ENCODE measurements around the gene RTRAF.

DNA sequence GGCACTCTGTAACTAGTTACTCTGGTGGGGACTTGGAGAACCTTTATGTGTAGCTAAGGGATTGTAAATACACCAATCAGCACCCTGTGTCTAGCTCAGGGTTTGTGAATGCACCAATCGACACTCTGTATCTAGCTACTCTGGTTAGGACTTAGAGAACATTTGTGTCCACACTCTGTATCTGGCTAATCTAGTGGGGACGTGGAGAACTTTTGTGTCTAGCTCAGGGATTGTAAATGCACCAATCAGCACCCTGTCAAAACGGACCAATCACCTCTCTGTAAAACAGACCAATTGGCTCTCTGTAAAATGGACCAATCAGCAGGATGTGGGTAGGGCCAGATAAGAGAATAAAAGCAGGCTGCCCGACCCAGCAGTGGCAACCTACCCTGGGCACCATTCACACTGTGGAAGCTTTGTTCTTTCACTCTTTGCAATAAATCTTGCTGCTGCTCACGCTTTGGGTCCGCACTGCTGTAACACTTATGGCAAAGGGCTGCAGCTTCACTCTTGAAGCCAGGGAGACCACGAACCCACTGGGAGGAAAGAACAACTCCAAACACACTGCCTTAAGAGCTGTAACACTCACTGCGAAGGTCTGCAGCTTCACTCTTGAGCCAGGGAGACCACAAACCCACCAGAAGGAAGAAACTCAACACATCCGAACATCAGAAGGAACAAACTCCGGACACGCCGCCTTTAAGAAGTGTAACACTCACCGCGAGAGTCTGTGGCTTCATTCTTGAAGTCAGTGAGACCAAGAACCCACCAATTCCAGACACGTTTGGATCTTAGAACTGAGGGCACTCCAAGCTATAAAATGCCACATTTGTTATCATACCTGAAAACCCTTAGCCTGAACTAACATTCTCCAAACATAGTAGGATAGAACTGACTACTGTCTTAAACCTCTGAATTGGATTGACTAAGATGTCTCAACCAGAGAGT is 33.9 kb downstream of the CDKL1 start:
- CAGE, long polyA plus RNA, result no peak
- RRBS, result no CpG with 5 or more reads among the region's 15 CpGs

DNA sequence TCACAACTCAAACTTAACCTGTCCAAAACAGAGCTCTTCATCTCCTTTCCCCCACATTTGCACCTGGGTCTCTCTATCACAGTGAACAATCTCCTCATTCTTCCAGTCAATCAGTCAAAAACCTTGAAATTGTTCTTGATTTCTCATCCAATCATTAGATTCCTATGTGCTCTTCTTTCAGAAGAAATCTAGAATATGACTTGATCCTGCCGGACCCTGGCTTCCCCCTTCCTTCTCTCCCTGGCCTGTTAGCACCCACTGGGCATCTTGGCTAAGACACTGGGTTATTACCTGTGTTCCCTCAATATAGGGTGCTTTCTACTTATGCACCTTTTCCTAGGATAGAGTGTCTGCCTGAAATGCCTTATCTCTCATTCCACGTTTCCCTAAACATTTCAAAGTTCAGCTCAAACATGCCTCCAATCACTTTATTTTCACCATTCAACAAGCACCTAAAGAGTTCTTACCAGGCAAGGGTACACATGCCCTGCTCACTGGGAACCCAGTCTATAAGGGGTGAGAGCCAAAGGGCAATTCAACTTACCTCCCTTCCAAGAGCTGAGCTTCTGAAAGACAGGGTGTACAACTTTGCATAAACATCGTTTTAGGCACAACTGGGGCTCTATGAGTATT is 3.8 kb downstream of the CDKL1 start:
- CAGE, long polyA plus RNA, result no peak
- RRBS, result no CpG with 5 or more reads among the region's 3 CpGs

DNA sequence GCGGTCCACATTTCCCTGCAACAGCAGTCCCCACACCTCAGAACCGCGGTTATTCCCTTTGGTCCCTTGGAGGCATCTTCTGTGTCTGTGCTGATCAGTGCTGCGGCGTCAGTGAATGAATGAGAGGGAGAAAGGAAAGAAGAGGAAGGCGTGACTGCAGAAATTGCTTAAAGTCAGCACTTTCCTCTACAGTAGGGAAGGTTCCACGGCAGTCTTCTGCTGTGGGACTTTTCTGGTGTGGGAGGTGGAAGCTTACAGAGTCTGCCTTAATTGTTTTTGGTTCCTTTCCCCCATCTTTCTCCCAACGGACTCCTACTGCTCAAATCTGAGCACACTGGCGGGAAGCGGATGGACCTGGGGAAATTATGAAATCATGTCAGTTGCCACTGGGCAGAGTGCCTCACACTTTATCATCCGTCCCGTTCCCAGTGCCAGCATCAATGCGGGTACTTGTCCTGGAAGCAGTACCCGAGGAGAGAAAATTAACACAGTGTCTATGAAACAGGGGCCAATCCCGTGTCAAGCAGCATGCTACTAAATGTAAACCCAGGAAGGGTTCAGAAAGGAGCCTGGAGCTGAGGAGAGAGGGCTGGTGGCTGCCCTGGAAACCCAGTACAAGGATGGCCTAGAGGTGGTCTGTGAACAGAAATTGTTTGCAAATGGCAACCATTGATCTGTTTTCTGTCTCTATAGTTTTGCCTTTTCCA is 654 bp upstream of the CDKL1 start:
- CAGE, long polyA plus RNA, result no peak
- RRBS, result no CpG with 5 or more reads among the region's 15 CpGs

GRCh38 chr14:50754189-50755085 is 76.5 kb downstream of the NIN start:
- CAGE, long polyA plus RNA, result no peak
- RRBS, result no CpG with 5 or more reads among the region's 5 CpGs

DNA sequence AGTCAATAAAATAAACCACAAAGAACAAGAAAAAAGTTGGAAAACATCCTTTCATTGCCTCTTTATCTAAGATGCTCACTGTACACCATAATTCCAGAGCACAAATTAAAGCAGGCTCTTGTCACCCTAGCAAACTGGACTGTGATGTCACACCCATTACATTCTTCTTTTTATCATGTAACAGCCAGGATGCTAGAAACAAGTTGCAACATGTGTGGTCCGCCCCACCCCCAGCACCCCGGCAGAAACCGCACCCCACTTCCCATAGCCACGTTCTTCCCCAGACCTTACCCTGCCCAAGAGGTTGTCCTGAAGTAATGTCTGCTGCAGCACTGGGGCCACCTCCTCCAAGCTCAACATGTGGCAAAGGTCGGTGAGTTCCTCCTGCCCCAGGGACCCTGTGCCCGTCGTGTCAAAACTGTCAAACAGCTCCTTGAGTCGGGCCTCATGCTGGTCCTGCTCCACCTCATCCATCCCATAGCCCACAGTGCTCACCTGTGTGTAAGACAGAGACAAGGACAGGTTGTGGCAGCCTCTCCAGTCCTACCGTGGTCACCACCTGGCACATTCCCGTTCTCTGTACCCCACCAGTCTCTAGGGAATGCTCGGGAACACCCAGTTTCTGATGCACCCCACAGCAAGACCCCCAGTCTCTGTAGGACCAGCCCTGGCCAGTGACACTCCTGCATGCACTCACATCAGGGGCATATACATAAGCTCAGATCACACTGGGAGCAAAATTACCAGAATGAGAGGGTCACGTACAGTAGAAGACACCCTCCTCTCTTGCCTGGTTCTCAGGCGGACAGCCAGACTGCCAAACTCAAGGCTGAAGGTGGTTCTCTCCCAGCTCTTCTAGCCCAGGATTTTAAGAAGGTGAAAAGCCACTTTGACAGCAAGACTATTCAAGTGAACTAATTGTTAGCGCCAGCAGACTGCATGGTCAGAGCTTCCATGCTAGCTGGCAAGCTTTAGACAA is 9.1 kb downstream of the NIN start:
- CAGE, long polyA plus RNA, result no peak
- RRBS, result no CpG with 5 or more reads among the region's 14 CpGs

GRCh38 chr14:51507864-51508598 is 143.7 kb upstream of the FRMD6 start:
- CAGE, long polyA plus RNA, result no peak
- RRBS, result 3% methylated on average over 6 of the region's 16 CpGs

DNA sequence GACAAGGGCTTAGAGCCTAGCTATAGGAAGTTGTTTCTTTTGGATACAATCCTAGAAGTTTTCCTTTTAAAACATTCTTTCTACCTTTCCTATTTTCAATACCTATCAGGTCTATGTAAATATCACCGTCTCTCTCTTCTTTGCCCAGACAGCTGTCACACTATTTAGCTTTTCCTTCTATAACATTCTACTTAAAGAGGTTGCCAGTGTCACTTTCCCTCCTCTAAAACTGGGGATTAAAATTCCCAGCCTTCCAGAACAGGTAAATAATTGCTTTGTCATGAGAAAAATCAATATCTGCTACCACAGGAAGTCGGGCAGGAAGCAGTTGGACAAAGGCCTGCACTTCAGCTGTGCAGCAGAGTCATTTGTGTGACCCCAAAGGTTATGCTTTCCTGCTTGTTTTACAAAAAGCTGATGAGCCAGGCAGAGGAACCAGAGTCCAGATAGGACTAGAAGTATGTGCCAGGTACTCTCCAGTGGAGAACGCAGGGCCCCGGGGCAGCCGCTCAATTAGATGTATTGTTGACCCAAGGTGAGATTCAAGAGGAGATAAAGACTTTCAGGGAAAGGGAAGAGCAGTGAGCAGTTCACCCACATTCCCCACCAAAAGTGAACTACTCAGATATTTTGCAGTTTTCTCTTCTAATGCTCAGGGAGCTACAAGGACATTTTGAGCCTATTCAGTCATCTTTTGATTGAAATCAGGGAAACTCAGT is 117.1 kb upstream of the FRMD6 start:
- CAGE, long polyA plus RNA, result no peak
- RRBS, result no CpG with 5 or more reads among the region's 5 CpGs

GRCh38 chr14:51554310-51554975 is 97.3 kb upstream of the FRMD6 start:
- CAGE, long polyA plus RNA, result no peak
- RRBS, result no CpG with 5 or more reads among the region's 8 CpGs

GRCh38 chr14:51599804-51600635 is 51.7 kb upstream of the FRMD6 start:
- CAGE, long polyA plus RNA, result no peak
- RRBS, result no CpG with 5 or more reads among the region's 6 CpGs

- CAGE, long polyA plus RNA, result no peak
- RRBS, result no CpG with 5 or more reads among the region's 2 CpGs
Observed at GRCh38 chr14:51920475-51920908, 60.1 kb downstream of the GNG2 start.

- CAGE, long polyA plus RNA, result start-site peak on the plus strand at chr14:51989531-51989623, 10,442 and 10,079 reads in 2 replicates
- RRBS, result 2% methylated on average over 35 of the region's 65 CpGs
Observed at GRCh38 chr14:51989455-51990595, at the start of gene RTRAF. Gene RTRAF (plus strand): TSS chr14:51989546.

GRCh38 chr14:52013252-52013566 is 23.9 kb downstream of the RTRAF start:
- CAGE, long polyA plus RNA, result no peak
- RRBS, result no CpG with 5 or more reads among the region's 3 CpGs

DNA sequence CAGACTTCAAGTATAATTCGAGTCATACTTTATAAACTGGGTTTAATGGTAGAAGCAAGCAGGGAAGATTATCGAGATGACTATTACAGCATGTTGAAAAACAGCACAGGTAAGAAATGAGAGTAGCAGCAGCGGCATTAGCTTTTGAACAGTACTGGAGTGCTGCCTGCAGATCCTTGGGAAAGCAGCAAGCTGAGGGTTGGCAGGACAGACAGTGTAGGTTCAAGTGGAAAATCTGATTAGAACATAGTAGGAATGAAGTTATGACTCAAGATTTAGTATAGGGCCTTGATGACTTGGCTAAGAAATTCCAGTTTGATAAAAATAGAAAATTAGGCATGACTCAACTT is 23.7 kb downstream of the NID2 start:
- CAGE, long polyA plus RNA, result no peak
- RRBS, result no CpG with 5 or more reads among the region's 3 CpGs

- CAGE, long polyA plus RNA, result no peak
- RRBS, result no CpG with 5 or more reads among the region's 1 CpG
Observed at GRCh38 chr14:52271560-52271851, 4.0 kb downstream of the PTGDR start.

DNA sequence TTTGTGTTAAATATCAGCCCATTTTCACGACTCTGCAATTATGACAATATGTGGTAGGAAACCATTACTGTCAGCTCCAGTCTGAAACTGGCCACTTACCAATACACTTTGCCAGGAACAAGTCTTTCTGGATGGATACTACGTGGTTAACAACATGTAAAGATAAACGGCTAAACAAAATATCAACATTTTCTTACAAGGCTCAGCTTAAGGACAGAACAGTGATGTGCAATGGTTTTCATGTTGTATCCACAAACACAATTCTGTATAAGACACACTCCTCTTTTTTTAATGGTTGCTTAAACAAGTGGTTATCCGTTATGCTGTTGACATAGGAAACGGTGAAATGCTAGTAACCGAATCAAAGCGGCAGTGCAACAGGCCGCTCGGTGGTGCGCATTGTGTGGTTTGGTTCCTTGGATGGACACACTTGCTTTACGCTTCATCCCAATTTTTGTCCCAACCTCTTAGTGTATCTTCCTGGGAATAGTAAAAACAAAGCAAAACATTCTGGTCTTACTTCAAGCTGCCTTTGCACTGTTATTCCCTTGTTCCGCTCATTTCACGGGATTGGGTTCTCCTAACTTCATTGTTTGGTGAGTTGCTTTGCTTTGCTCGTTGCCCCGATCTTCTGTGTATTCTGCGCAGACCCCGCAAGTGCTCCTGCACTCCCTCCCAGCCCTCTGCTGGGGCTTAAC is 690 bp upstream of the PTGER2 start:
- CAGE, long polyA plus RNA, result no peak
- RRBS, result no CpG with 5 or more reads among the region's 17 CpGs

- CAGE, long polyA plus RNA, result no peak
- RRBS, result no CpG with 5 or more reads among the region's 1 CpG
Observed at GRCh38 chr14:52327567-52327800, 13.4 kb downstream of the PTGER2 start.

DNA sequence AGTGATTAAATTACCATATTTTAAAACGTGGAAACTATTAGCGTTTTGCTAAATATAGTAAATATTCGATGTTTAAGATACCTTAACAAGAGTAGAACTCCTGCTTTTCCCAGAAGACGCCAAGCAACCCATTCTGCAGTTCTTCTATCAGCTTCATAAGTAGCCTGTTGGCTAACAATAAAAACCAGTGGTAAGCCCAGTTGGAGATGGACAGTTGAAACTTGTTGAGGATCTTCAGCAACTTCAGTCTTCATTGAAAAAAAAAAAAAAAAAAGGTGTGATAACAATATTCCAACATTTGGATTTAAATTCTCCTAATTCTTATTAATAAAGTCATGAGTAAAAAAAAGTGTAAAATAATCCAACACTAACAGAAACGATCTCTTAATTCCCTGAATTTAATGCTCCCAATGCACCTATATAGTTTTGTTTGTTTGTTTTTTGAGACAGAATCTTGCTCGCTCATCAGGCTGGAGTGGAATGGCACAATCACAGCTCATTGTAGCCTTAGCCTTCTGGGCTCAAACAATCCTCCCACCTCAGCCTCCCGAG is 61.5 kb downstream of the TXNDC16 start:
- CAGE, long polyA plus RNA, result no peak
- RRBS, result no CpG with 5 or more reads among the region's 7 CpGs

DNA sequence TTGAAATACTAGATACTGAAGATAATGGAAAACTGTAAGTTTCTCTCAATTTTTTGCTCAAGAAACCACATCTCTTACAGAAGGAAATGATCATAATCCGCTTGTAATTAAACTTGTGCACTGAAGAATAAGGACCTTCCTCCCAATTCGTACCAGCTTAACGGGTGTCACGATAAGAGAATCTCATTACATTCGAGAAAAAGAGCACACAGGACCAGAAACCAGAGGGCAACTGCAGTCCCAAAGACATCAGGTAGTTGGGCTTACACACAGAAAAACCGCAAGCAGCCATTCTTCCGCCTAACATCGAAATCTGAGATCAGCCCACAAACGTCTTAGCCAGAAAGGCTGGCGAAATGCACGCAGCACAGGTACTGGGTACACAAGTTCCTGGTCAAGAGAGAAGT is 750 bp downstream of the ERO1A start:
- CAGE, long polyA plus RNA, result no peak
- RRBS, result no CpG with 5 or more reads among the region's 11 CpGs

GRCh38 chr14:52706271-52706738 is 695 bp upstream of the PSMC6 start:
- CAGE, long polyA plus RNA, result no peak
- RRBS, result no CpG with 5 or more reads among the region's 5 CpGs

- CAGE, long polyA plus RNA, result no peak
- RRBS, result no CpG with 5 or more reads among the region's 4 CpGs
Observed at GRCh38 chr14:52723655-52724341, 6.2 kb upstream of the STYX start.

Measured in osteoblast (primary cell).